Type B pancreatic cell (in vitro differentiated cells): Measurements from ENCODE around the genes SLC10A2 and EFNB2.

GRCh38 chr13:99991000-99991853 is 9.6 kb downstream of the ZIC2 start:
- PRO-cap, result no peak

GRCh38 chr13:100089740-100090058 is 806 bp downstream of the PCCA start:
- PRO-cap, result no peak

- PRO-cap, result no peak
Measured at GRCh38 chr13:100502389-100502718, 86.2 kb downstream of the GGACT start.

DNA sequence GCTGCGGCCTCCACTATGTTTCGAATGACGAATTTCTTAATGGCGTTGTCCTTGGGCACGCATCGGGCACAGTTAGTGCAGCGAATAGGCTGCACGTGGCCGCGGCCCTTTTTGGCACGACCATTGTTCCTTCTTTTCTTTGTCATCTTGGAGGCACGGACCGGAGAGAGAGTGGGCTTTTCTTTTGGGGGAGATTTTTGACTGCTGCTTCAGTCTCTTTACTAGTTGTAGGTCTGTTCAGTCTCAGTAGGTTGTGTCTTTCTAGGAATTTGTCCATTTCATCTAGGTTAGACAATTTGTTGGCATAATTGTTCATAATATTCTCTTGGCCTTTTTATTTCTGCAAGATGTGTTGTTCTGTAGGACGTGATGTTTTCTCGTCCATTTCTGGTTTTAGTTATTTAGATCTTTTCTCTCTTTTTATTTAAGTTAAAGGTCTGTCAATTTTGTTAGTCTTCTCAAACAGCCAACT is 48.5 kb downstream of the GGACT start:
- PRO-cap, result no peak

GRCh38 chr13:100625438-100626132 is 37.0 kb upstream of the GGACT start:
- PRO-cap, result no peak

GRCh38 chr13:102112197-102112526 is 195.4 kb upstream of the FGF14 start:
- PRO-cap, result no peak

DNA sequence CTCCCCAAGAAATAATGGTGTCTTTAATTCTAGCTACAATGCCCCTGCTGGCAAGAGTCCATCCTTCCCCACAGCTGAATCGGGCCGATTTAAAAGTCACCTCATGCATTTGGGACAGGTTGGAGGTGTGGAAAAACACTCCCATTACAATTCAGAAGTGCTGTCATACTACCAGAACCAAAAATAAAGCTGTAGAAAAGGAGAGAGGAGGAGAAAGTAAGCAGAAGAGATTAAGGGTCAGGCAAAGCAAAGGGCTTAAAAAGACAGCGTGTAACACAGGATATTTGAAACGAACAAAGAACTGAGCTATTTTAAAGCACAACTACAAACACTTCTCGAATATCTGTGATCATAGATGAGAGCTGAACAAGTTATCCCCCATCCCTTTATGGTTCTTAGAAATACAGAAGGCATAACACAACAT is 285.4 kb upstream of the TPP2 start:
- PRO-cap, result no peak

- PRO-cap, result no peak
Measured at GRCh38 chr13:102400516-102401213, 196.1 kb upstream of the TPP2 start.

DNA sequence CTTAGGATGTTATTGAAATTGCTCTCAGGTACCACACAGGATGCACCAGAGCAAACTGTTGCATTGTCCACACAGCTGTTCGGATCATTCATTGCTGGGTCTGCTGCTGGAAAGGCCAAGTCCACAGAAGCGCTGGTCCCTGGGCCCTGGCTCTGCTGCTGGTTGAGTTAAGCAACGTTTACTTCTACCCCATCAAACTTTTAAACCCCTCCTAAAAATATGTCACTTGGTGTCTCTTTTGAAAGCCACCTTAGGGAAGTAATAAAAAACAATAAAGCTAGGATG is at the start of gene SLC10A2:
SLC10A2 (minus strand) TSS at position 260 of the 285 bp plus-strand sequence.
- PRO-cap, result no peak

GRCh38 chr13:103170180-103170403 is 103.9 kb upstream of the SLC10A2 start:
- PRO-cap, result no peak

DNA sequence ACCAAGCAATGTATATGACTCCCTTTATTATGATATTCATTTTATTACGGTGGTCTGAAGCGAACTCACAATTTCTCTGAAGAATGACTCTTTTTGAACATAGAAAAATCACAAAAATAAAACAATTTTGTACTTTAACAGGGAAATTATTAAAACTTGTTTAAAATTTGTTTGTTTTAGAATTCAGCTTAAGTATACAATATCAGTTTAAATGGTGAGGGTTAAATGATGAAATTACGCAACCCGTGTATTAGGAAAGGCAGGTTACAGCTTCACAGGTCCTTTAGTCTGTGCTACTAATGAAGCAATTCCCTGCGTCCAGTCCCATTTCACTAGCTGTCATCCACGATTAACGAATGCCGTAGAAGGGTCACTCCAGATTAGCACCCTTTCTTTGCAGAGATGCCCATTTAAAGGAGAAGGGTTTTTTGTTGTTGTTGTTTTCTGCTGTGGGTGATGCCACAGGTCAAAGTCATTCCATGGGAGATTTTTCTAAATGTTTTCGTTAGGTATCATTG is 457.6 kb upstream of the SLC10A2 start:
- PRO-cap, result no peak

- PRO-cap, result no peak
Measured at GRCh38 chr13:103731076-103731350, 664.8 kb upstream of the SLC10A2 start.

DNA sequence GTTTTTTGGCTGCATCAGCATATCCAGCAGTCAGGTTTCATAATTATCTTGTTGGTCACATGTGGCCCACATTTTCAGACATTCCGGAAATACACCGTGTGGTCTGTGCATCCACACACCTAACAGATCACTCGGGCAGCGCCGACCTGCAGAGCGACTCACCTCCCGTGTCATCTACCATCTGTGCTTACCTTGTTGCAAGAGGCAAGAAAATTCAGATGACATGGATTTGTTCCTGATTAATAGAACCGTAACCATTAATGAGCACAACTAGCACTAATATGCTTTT is 453.6 kb downstream of the DAOA start:
- PRO-cap, result no peak

- PRO-cap, result no peak
Measured at GRCh38 chr13:106096477-106096980, 438.9 kb downstream of the EFNB2 start.

- PRO-cap, result no peak
Measured at GRCh38 chr13:106213297-106214108, 322.0 kb downstream of the EFNB2 start.

- PRO-cap, result no peak
Measured at GRCh38 chr13:106350245-106350644, 185.2 kb downstream of the EFNB2 start.

DNA sequence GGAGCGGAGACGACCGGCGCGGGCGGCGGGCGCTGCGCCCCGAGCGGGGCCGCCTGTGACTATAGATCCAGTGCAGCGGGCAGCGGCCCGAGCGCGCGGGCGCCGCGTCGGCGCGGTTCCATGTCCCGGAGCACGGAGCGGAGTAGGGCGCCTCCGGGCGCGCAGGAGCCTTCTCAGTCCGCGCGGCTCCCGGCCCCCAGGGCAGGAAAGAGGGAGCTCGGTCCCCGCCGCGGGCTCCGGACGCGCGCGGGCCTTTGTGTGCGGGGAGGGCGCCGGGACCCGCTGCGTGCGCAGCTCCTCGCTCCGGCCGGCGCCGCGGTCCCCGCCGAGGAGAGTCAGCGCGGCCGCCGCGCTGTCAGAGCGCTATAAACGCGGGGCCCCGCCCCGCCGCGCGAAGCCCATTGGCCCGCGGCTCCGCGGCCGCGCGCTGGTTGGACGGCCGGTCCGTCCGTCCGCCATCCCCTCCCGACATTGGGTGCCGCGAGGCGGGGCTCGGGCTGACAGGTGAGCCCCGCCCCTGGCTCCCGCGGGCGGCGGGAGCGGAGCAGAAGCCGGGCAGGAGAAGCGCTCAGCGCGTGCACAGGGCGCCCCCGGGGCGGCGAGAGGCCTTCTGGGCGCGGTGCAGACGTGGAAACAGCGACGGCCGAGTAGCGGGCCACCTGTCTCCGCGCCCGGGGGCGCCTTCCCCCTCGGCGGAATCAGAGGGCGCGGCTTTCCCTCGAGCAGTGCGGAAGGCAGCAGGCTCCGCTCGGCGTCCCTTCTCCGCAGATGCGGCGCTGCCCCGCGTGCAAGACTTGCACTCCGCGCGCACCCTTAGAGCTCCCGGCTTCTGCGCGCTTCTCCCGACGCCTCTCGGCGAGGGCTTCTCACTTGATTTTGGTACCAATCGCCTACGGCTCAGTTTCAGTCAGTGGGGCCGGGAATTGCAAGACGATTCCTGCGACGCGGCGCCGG is at the start of gene EFNB2:
EFNB2 (minus strand) TSS at position 340 of the 954 bp plus-strand sequence.
- PRO-cap, result bidirectional peak, plus-strand start at position 547 of the sequence, minus-strand start at position 340 of the sequence

DNA sequence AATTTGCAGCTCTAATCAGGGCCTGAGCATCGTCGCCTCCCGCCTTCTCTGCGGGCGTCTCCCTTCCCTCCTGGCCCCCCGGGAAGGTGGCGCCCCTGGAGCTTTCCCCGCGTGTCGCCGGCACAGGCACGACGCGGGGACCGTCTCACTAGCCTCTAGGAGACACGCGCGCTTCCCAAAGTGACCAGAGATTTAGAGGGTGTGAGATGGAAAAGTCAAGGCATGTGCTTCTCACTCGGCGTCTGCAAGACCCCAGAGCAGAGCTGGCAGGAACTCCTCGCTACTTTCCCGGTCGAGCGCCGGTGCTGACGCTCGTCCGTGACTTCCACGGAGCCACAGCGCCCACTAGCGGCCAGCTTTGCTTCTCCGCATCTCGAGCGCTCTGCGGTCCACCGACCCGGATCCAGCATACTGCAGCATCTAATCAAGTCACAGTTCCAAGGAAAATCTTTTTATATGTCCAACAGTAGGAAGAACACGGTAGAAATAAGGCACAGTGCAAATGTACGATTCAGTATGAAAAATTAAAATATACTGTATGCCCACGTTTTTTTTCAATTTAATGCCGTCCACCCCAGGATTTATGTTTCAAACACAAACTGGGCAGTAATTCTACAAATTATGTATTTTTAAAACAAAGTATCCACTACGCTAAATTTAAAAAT is 947 bp upstream of the EFNB2 start:
- PRO-cap, result no peak

DNA sequence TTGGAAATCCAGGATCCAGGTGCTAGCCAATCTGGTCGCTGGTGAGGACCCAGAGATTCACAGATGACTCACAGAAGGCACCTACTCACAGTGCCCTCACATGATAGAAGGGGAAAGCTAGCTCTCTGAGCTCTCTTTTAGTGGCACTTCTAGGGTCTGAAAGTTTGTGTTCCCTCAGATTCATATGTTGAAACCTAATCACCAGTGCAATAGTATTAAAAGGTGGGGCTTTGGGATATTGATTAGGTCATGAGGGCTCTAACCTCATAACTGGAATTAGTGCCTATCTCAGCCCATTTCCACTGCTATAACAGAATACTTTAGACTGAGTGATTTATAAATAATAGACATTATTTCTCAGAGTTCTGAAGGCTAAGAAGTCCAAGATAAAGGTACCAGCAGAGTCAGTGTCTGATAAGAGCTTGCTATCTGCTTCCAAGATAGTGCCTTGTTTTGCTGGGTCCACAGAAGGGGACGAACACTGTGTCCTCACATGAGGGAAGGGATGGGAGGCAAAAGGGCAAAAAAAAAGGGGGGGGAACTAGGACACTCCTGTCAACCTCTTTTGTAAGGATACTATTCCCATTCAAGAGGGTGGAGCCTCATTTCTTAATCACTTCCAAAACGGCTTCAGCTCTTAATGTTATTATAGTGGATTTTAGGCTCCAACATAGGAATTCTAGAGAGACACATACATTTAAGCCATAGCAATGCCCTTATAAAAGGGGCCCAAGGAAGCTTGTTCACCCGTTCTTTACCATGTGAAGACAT is 1.7 kb upstream of the ARGLU1 start:
- PRO-cap, result no peak

DNA sequence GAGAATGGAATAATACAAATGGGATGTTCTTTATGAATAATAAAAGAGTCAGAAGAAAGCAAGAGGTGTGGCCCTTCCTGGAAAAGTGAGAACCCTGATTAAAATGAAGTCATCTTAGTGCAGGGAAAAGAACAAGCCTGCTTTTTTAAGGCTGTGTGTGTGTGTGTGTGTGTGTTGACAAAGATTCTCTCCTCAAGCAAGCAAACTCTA is 18.8 kb upstream of the ARGLU1 start:
- PRO-cap, result no peak